Mammary epithelial cell (primary cell): Measurements from ENCODE around the gene TNFSF14.

DNA sequence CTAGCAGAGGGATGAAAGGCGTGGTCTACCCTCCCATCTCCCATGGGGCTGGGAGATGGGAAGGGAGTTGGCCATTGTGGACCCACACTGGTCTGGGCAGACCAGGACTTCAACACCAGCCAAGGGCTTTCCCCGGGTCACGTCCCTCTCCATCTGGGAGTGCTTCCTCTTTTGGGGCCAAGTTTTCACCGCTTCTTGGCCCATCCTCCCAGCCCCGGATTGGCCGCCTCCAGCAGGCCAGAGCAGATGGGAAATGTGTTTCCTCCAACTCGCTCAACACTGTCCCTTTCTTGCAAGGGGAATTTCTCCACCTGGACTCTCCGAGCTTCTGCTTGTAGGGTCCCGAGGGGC, 2.1 kb upstream of the TNFSF9 start:
- CAGE, long polyA plus RNA: no peak
- RRBS: 78% methylated on average over 4 of the region's 9 CpGs

GRCh38 chr19:6603860-6604437, 13.0 kb upstream of the CD70 start:
- CAGE, long polyA plus RNA: no peak
- RRBS: no CpG with 5 or more reads among the region's 3 CpGs

DNA sequence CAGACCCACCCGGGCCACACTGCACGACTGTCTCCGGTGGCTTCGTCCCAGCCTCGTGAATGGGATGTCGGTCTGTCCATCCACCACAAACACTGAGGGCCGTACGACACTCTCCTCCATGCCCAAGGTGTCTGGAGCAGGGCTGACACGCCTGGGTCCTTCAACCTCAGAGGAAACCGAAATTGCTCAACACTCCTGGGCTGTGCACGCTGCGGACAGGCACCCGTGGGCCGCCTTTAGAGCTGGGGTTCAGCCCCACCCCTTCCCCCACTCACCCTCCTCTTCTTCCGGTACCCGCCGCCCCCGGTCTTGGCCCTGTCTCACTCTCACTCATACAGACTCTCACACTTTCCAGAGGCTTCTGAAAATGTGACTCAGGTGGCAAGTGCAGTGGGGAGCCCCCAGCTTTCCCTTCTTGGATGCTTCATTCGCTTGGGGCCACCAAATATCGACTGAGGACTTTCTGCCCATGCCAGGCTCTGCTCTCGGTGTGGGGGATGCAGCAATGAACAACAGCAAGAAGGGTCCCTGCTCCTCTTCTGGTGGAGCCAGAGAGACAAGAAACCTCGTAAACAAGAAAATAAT, at the start of gene TNFSF14:
TNFSF14 (minus strand) TSS at position 211 of the 585 bp plus-strand sequence.
- CAGE, long polyA plus RNA: no peak
- RRBS: no CpG with 5 or more reads among the region's 22 CpGs

DNA sequence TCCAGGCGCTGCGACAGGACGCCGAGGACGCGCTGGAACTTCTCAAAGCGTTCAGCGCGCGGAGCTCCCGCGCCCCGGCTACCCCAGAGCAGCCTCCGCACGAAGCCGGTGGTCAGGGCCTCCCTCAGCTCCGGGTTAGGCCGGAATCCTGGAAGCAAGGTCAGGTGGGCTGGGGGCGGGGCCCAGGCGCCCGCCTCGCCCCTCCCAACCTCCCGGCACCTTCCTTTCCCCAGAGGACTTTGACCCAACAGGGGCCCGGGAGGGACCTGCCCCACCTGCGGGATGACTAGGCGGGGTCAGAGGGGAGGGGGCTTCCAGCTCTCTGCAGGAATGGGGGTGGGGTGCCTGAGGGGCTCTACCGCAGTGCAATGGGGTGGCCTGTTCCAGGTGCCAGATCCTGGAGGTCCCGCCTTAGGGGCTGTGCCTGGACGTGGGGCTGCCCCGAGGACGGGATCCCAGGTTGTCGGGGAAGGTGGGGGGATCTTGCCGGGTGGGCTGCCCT, 13.2 kb downstream of the TRIP10 start:
- CAGE, long polyA plus RNA: no peak
- RRBS: 87% methylated on average over 12 of the region's 33 CpGs

GRCh38 chr19:6806330-6806894, 33.9 kb downstream of the VAV1 start:
- CAGE, long polyA plus RNA: no peak
- RRBS: no CpG with 5 or more reads among the region's 9 CpGs

DNA sequence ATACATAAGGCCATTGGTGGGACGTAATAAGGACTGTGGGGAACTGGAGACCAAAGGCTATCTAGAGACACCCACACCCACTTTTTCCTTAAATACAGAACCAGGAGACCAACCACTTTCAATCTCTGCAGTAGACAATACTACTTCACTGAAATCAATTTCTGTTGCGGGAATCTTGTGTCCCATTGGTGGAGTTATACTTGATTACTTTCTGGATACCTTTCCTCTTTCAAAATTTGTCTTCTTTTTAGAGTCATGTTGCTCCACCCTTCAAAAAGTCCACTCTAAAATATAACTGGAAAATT, 24.7 kb downstream of the MBD3L2B start:
- CAGE, long polyA plus RNA: no peak
- RRBS: no CpG with 5 or more reads among the region's 2 CpGs

- CAGE, long polyA plus RNA: no peak
- RRBS: 2% methylated on average over 9 of the region's 85 CpGs
Observed at GRCh38 chr19:7098699-7099760, 29.5 kb downstream of the ZNF557 start.

DNA sequence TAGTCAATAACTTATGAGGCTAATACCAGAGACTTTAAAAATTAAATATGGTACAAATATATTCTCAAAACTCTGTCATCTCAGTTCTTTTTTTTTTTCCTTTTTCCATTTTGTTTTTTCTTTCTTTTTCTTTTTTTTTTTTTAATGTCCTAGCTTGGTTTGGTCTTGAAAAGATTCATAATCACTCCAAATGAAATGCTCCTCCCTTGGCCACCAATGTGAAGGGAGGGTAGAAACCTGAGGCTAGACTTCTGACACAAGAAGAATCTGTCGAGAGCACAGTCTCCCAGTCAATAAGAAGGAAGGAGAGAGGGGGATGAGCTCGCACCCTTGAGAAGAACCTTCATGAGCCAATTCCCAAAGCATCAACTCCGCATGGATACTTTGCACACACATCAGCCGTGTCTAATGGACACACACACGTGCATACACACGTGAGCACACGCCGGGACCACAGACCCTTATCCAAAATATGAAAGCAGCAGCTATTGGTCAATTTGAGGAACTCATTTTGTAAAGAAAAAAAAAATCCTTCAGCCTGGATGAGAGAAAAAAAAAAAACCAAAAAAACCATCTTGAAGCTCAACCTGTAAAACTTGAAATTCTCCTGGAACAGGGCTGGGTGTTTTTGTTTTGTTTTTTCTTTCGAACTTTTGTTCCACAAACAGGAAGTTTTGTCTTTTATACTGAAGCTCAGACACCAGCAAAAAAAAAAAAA, 46.7 kb downstream of the ZNF557 start:
- CAGE, long polyA plus RNA: no peak
- RRBS: no CpG with 5 or more reads among the region's 9 CpGs

- CAGE, long polyA plus RNA: no peak
- RRBS: no CpG with 5 or more reads among the region's 26 CpGs
Observed at GRCh38 chr19:7149993-7150803, 80.7 kb downstream of the ZNF557 start.

DNA sequence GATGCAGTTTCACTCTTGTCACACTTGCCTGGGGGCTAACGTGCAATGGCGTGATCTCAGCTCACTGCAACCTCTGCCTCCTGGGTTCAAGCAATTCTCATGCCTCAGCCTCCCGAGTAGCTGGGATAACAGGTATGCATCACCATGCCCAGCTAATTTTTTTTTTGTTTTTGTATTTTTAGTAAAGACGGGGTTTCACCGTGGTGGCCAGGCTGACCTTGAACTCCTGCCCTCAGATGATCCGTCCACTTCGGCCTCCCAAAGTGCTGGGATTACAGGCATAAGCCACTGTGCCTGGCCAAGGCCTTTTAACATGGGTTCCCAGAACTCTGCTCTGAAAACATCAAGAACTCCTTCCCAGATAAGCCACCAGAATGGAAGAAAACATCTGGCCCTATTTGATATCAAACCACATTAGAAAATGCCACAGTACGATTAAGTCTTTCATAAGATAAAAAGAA, 112.1 kb downstream of the ZNF557 start:
- CAGE, long polyA plus RNA: no peak
- RRBS: no CpG with 5 or more reads among the region's 8 CpGs

- CAGE, long polyA plus RNA: no peak
- RRBS: no CpG with 5 or more reads among the region's 1 CpG
Observed at GRCh38 chr19:7228919-7229662, 65.1 kb downstream of the INSR start.

DNA sequence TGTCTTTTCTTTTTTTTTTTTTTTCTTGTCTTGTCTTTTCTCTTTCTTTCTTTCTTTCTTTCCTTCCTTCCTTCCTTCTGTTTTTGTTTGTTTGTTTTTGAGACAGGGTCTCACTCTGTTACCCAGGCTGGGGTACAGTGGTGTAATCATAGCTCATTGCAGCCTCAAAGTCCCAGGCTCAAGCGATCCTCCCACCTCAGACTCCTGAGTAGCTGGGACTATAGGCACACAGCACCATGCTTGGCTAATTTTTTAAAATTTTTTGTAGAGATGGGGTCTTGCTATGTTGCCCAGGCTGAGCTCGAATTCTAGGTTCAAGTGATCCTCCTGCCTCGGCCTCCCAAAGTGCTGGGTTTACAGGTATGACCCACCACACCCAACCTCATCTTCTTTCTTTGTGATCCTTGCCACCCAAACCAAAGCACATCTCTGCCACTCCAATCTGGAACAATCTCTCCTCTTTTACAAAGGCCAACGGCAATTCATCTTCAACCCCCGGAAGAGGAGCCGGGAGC, 38.7 kb downstream of the INSR start:
- CAGE, long polyA plus RNA: no peak
- RRBS: no CpG with 5 or more reads among the region's 6 CpGs

GRCh38 chr19:7395860-7396159, 47.1 kb downstream of the ARHGEF18 start:
- CAGE, long polyA plus RNA: no peak
- RRBS: no CpG with 5 or more reads among the region's 4 CpGs

- CAGE, long polyA plus RNA: no peak
- RRBS: 2% methylated on average over 8 of the region's 42 CpGs
Observed at GRCh38 chr19:7482735-7483684, 5.8 kb downstream of the PEX11G start.

DNA sequence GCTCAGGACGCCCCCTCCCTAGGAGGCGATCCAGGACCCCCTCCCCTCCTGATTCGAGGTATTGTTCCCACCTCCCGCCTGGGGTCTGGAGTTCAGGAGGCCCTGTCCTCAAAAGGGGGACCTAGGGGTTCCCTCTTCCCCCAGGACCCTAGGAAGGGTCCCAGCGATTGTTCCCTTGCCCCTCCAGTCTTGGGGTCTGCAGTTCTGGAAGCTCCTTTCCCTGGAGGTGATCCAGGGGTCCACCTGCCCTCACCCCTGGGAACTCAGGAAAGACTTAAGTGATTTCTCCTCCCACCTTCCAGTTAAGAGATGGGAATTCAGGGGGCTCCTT, 610 bp downstream of the ZNF358 start:
- CAGE, long polyA plus RNA: no peak
- RRBS: no CpG with 5 or more reads among the region's 5 CpGs

GRCh38 chr19:7545825-7546282, 10.3 kb downstream of the PNPLA6 start:
- CAGE, long polyA plus RNA: no peak
- RRBS: no CpG with 5 or more reads among the region's 2 CpGs

DNA sequence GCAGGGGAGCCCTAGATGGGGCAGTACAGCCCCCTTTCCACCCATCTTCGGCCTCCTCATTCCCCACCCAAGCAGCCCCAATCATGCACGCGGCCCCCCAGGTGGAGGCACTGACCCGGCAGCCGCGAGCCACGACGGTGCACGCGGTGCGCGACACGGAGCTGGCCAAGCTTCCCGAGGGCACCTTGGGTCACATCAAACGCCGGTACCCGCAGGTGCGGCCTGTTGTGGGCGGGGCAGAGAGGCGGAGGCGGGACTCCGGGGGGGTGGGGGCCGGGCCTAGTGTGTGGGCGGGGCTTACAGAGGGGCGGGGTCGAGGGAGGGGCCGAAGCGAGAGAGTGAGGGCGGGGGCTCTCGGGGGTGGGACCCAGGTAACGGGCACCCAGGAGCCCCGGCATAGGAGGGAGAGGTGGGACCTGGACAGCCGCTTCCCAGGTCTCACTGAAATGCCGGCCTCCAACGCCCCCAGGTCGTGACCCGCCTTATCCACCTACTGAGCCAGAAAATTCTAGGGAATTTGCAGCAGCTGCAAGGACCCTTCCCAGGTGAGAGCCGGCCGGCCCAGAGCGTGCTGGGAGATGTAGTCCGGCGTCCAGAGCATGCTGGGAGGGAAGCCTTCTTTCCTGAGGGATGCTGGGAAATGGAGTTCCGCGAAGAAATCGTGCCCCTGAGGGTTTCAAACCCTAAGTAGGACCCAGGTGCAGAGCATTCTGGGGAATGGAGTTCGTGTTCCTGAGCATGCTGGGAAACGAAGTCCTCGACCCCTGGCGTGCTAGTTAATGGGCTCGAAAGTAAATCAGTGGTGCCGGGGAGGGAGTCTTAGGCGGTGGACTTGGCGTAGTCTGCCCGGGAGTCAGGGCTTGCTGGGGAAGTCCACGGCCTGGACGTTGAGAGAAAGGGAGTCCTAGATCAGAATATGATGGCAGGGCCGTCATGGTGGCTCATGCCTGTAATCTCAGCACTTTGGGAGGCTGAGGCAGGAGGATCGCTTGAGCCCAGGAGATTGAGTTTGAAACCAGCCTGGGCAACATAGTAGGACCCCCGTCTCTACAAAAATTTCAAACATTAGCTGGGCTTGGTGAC, 15.7 kb downstream of the PNPLA6 start:
- CAGE, long polyA plus RNA: no peak
- RRBS: 37% methylated on average over 23 of the region's 59 CpGs

- CAGE, long polyA plus RNA: no peak
- RRBS: no CpG with 5 or more reads among the region's 3 CpGs
Observed at GRCh38 chr19:7553483-7553960, 18.0 kb downstream of the PNPLA6 start.

DNA sequence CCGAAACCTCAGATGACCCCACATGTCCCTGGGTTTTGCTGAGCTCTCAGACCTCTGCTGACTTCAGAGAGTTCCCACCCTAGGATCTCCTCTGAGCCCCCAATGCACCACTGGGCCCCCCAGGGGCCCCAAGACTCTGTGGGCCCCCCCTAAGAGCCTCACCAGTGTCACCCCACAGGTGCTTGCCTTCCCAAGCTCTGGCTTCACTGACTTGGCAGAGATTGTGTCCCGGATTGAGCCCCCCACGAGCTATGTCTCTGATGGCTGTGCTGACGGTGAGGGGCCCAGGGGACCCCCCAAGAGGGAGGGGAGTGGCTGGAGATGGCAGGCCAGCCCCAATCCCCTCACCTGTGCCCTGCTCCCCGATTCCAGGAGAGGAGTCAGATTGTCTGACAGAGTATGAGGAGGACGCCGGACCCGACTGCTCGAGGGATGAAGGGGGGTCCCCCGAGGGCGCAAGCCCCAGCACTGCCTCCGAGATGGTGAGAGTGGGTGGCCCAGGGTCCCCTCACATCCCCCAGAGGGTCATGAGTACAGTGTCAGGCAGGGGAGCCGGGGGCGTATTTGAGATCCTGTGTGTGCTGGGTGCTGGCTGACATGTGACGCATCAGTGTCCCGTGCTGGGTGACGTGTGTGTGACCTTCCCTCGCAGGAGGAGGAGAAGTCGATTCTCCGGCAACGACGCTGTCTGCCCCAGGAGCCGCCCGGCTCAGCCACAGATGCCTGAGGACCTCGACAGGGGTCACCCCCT, 25.5 kb downstream of the PNPLA6 start:
- CAGE, long polyA plus RNA: no peak
- RRBS: no CpG with 5 or more reads among the region's 25 CpGs

- CAGE, long polyA plus RNA: no peak
- RRBS: no CpG with 5 or more reads among the region's 18 CpGs
Observed at GRCh38 chr19:7628787-7629360, 471 bp downstream of the XAB2 start.